Cardiac fibroblast (primary cell): Measurements from ENCODE around the genes B4GALT5 and PEDS1.

- RRBS, result no CpG with 5 or more reads among the region's 2 CpGs
Measured at GRCh38 chr20:49445233-49445476, 37.3 kb downstream of the KCNB1 start.

- RRBS, result no CpG with 5 or more reads among the region's 36 CpGs
Measured at GRCh38 chr20:49611069-49611463, 43.1 kb upstream of the PTGIS start.

DNA sequence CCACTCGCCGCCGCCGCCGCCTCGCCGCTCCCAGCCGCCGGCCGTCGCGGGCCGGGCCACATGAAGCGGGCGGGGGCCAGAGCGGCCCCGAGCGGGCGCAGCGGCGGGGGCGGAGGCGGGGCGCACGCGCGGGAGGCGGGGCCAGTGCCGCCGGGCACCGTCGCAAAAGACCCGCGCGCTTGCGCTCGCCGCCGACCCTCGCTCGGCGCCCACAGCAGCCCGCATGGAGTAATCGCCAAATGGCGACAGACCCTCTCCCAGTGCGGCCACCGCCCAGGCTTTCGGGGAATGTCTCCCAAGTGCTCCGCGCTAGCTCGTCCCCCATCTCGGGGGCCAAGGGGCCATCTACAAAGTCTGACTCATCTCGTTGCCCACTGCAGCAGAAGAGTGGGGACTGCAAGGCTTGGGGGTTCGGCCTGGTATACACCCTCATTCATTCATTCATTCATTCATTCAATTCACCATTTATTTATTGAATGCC lies at the start of gene B4GALT5:
TSS of gene B4GALT5 (minus strand) at position 62 of the 481 bp plus-strand sequence.
- RRBS, result under 1% methylated on average over 9 of the region's 54 CpGs

DNA sequence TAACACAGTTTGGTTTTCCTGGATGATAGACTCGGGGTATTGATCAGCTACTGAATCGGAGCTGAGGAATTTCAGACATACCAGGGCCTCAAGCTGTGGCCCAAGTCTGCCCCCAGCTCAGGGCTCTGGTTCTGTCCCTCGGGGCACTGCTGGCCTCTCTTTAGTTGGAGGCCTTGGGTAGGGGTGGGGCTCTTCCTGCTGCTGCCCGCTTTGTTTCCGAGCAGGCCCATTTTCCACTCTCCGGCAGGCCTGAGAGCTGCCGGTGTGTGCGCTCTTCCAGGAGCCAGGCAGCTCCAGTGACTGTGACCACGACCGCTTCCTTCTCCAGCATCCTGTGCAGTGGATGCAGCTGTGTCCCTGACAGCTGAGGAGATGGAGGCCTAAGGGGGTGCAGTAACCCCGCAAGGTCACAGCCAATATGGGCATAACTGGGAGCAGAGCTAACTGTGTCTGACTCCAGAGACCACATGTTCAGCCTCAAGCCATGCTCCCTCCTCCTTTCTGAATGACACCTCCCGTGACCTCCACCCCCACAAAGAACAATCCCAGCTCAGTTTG lies 28.1 kb downstream of the SPATA2 start:
- RRBS, result no CpG with 5 or more reads among the region's 12 CpGs

DNA sequence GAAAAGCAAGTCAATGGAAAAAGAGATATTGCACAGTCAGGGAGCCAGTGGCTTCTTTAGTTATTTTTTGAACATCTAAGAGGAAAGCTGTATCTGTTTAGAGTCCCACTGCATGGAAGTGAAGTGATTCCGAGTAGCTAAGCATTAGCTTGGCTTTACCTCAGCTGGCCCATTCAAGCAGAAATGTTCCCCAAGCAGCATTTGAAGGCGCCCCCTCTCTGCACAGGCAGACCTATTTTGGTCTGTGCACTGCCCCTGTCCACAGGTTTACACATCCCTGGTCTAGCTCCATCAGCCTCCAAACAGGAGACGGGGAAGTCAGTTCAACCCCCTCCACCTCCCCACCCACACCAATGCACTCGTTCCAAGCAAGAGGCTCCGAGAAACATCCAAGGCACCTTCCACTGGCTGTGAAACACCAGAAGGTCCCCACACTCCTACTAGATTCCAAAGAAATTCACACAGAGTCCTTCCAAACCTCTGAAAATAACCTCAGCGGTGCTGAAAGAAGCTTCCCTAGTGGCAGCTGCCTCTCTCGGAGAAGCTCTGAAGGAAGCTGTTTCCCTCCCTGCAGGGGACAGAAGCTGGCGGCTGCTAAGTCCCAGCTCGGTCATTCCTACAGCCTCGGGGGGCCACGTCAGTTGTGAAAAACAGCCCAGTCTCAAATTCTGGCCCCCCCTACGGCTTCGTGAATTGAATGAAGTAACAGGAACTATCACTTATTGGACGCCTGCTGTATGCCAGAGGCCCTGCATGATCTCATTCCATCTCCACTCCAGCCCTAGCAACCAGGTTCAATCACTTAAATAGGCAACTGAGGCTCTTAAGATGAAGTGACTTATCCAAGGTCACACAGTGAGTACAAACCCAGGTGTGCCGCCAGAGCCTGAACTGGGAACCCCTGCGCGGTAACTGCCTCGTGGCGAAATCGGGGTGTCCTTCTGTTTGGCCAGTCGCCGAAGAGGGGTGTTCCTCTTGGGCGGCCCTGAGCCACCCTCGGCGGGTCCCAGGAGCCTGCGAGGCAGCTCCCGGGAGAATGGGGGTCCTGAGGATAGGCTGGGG lies 835 bp downstream of the SPATA2 start:
- RRBS, result 0% methylated on average over 1 of the region's 27 CpGs

DNA sequence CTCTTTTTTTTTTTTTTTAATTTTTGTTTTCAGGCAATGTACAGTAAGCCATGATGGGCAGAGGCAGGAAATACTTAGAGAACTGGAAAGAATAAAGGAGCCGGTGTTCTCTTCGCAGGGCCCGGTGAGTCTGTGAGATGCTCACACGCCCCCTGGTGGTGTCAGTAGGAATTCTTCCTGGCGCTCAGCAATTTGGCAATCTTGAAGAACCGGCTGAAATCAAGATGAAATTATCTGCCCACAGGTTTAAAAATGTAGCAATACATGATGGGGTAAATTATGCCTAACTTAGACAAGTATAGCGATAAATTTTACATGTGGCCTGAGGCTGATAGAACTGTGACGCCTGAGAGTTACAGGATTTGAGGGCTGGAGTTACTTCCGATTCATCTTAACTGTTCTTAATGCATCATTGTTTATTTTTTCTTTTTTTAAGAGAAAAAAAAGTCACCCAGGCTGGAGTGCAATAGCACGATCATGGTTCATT lies 7.5 kb upstream of the RNF114 start:
- RRBS, result 1% methylated on average over 4 of the region's 10 CpGs

DNA sequence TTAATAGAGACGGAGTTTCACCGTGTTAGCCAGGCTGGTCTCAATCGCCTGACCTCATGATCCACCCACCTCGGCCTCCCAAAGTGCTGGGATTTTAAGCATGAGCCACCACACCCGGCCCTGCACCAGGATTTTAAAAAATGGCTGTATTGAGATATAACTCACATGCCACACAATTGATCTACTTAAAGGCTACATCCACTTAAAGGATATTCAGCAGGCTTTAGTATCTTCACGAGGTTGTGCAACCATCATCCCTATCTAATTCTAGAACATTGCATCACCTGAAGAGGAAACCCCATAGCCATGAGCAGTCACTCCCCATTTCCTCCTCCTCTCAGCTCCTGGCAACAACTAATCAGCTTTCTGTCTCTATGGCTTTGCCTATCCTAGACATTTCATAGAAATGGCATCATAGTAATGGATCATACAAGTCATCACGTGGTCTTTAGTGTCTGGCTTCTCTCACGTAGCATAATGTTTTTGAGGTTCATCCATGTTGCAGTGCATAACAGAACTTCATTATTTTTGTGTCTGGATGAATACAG lies 20.4 kb downstream of the SNAI1 start:
- RRBS, result no CpG with 5 or more reads among the region's 8 CpGs

GRCh38 chr20:50048291-50048979 lies 64.5 kb downstream of the UBE2V1 start:
- RRBS, result 33% methylated on average over 2 of the region's 13 CpGs

- RRBS, result no CpG with 5 or more reads among the region's 23 CpGs
Measured at GRCh38 chr20:50136872-50137762, 16.4 kb downstream of the PEDS1 start.

GRCh38 chr20:50149397-50149799 lies 4.1 kb downstream of the PEDS1 start:
- RRBS, result 73% methylated on average over 2 of the region's 6 CpGs

DNA sequence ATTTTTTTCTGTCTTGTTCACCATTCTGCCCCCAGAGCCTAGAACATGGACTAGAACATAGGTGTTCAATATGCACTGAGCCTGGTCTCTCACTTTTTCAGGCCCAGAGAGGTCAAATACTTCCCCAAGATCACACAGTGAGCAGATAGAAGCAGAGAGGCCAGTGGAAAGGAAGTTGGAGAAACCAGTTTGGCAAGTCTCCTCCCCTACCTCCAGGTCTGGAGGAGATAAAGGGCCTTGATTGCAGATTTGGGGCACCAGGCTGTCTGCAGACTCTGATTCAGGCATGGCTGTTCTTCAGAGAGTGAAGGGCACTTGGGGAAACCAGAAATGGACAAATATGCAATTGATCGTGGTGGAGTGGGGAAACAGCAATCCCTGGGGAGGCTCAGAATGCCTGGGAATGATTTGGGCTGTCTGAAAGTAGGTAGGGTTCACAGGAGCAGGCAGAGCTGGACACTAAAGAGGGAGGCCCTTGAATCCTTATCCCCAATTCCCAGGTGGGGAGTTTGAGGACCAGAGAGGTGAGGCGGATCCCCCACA lies 2.5 kb downstream of the PEDS1 start:
- RRBS, result no CpG with 5 or more reads among the region's 2 CpGs

GRCh38 chr20:50153500-50154192 lies at the start of gene PEDS1:
Gene PEDS1, minus strand, starts transcription at chr20:50153723.
- RRBS, result 1% methylated on average over 59 of the region's 92 CpGs

GRCh38 chr20:50195037-50196039 lies 4.7 kb downstream of the CEBPB start:
- RRBS, result no CpG with 5 or more reads among the region's 20 CpGs

GRCh38 chr20:50245342-50246043 lies 54.9 kb downstream of the CEBPB start:
- RRBS, result no CpG with 5 or more reads among the region's 8 CpGs

GRCh38 chr20:50296977-50297450 lies 106.4 kb downstream of the CEBPB start:
- RRBS, result no CpG with 5 or more reads among the region's 7 CpGs

- RRBS, result no CpG with 5 or more reads among the region's 5 CpGs
Measured at GRCh38 chr20:50303898-50304408, 113.3 kb downstream of the CEBPB start.

DNA sequence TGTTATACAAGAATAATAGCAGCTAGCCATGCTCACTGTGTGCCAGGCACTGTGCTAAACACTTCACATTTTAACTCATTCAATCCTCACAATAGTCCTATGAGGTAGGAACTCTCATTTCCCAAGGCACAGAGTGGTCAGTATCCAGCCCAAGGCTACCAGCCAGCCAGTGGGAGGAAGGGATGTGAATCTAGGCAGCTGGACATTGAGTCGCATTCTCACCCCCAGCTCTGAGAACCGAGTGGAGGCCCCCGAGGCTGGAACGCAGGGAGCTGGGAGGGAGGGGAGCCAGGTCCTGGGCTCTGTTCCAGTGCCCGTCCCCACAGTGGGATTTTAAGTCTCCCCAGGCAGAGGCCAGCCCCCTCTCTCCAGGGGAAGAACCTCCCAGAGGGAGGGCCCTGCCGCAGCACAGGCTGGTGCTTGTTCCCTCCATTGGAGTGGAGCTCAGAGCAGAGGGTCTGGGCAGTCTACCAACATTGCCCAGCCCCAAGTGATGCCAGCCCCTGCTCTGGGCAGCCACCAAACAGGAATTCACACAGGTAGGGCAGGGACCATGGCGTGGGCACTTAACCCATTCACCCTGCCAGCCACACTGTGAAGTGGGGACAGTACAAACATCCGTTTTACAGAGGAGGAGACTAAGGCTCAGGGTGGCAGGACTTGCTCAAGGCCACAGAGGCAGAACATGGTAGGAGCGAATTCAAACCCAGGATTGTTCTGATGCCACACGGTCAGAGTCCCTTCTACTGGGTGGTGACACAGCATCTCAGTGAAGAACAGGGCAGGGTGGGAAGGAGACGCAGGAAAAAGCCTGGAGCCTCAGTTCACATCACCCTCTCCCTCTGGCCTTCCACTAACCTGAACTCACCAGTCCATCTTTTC lies 131.4 kb downstream of the CEBPB start:
- RRBS, result no CpG with 5 or more reads among the region's 11 CpGs

GRCh38 chr20:50347630-50348283 lies 157.1 kb downstream of the CEBPB start:
- RRBS, result no CpG with 5 or more reads among the region's 13 CpGs

- RRBS, result no CpG with 5 or more reads among the region's 10 CpGs
Measured at GRCh38 chr20:50390588-50391237, 119.5 kb upstream of the PTPN1 start.

DNA sequence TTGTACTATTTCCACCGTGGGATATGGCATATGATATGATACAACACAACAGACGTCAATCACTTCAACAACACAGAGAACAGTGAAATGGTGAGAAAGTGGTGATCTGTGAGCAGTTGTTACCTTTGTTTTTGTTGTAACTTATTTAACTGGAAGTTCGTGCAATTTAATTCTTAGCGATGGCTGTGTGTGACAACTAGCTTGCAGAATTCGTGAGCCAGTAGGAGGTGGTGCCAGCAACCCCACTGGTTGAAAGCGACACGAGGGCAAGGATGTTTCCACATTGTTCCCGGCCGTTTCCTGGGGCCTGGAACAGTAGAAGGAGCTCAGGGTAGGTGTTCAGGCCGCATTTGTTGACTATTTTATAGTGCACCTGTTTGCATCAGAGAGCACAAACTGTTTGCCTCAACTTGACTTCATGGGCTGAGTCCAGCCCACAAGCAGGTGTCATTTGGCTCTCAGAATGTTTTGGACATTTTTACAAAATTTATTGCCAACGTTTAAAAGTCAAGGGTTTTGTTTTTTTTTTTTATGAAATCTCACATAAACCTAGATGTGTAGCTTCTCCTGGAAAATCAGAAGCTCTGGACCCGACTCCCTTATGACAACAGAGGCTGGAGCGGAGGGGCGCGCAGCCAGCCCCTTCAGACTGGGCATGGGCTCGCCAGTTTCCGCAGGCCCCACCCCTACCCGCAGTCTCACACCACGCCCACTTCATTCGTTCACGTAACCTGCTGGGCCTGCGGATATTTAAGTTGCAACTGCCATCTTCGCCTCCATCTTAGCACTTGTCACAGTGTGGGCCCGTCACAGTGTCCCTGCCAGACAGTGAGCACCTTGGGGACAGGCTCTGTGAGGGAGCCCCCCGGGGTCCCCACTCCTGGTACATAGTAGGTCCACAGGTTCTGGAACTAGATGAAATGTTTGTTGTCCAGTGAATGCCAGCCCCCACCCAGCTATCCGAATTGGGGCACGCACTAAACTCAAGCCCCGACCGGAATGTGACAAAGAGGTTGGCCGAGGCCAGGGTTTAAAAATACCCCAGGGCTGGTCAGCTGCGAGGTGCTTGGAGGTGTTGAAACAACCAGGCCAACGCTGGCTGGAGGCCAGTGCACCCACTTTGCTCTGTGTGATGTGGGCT lies 111.8 kb upstream of the PTPN1 start:
- RRBS, result no CpG with 5 or more reads among the region's 32 CpGs